Mucosa of descending colon (tissue), 1 donor: ENCODE results near the genes KLRC4, EIF2S3B and TAS2R46.

- PRO-cap, result no peak
These were observed 4.3 kb downstream of the CLEC2B start for GRCh38 chr12:9864613-9865531.

DNA sequence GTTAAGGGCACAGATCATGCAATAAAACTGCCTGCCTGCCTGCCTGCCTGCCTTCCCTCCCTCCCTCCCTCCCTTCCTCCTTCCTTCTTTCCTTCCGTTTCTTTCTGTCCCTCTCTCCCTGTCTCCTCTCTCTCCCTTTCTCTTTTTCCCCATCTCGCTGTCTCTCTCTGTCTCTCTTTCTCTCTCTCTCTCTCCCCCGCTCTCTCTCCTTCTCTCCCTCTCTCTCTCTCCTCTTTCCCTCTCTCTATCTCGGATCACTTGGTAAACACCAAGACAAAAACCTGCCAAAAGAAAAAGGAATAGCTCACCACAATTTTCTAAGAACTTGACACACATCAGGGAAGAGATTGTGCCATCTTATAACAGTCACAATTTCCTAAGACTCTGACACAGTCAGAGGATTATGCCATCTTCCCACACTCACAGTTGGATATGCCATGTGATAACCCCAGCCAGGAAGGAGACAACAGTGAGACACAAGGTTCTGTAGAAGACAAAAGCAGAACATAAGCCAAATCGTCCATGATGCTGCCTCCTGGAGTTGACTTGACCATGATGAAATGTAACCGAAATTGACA, 2.9 kb upstream of the CLEC9A start:
- PRO-cap, result no peak

DNA sequence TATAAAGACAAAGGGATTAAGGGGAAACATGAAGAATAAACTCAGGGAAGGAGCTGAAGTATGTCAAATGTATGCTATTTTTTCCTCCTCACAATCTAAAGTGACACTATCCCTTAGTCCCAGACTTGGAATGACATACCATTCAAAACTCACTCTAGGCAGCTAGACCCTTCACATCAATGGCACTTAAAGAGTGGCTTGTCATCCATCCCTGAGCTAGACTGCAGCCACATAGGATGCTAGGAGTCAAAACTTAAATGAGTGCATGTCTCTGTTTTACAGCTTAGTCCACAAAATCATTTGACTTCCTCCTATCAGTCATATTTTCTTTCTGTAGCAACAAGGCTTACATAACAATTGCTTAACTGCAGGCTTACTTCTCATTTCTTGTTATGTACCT, 30.3 kb downstream of the CLEC1A start:
- PRO-cap, result unidirectional peak, minus-strand start at position 259 of the sequence

- PRO-cap, result no peak
These were observed 17.8 kb downstream of the OLR1 start for GRCh38 chr12:10154123-10154586.

DNA sequence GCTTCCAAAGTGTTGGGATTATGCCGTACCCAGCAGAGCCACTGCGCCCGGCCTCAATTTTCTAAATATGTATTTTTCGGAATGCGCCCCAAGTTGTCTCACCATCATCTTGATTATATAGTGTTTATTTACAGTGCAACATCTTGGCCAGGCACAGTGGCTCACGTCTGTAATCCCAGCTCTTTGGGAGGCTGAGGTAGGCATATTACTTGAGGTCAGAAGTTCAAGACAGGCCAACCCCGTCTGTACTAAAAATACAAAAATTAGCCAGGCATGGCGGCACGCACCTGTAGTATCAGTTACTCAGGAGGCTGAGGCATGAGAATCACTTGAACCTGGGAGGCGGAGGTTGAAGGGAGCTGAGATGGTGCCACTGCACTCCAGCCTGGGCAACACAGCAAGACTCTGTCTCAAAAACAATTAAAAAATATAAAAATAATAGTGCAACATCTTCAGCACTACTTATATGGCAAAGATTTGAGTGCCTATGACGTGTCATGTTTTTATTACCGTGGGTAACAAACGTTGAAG, 2.8 kb downstream of the KLRD1 start:
- PRO-cap, result no peak

- PRO-cap, result unidirectional peak, plus-strand start at chr12:10362991
These were observed 27.0 kb downstream of the KLRK1 start for GRCh38 chr12:10362593-10363518.

- PRO-cap, result no peak
These were observed at the start of gene KLRC4 for GRCh38 chr12:10409279-10409775. Gene KLRC4 (minus strand): TSS chr12:10409757.

DNA sequence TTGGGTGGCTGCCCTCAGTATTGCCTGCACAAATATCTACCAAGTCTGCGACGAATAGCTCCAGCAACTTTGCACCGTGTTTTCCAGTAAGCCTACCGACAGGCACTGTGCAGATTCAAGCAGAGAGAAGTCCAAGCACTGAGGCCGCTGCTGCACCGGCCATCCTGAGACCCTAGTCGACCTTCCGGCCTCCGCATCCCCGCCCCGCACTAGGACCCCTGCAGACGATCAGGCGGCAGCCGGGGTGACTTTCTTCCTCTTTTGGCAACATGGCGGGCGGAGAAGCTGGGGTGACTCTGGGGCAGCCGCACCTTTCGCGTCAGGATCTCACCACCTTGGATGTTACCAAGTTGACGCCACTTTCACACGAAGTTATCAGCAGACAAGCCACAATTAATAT, at the start of gene EIF2S3B:
TSS of gene EIF2S3B (plus strand) at position 257 of the 400 bp plus-strand sequence.
- PRO-cap, result no peak

GRCh38 chr12:10672202-10673121, 1.4 kb downstream of the STYK1 start:
- PRO-cap, result bidirectional peak, plus-strand start at chr12:10672359, minus-strand start at chr12:10672281; unidirectional peak, plus-strand start at chr12:10672621

DNA sequence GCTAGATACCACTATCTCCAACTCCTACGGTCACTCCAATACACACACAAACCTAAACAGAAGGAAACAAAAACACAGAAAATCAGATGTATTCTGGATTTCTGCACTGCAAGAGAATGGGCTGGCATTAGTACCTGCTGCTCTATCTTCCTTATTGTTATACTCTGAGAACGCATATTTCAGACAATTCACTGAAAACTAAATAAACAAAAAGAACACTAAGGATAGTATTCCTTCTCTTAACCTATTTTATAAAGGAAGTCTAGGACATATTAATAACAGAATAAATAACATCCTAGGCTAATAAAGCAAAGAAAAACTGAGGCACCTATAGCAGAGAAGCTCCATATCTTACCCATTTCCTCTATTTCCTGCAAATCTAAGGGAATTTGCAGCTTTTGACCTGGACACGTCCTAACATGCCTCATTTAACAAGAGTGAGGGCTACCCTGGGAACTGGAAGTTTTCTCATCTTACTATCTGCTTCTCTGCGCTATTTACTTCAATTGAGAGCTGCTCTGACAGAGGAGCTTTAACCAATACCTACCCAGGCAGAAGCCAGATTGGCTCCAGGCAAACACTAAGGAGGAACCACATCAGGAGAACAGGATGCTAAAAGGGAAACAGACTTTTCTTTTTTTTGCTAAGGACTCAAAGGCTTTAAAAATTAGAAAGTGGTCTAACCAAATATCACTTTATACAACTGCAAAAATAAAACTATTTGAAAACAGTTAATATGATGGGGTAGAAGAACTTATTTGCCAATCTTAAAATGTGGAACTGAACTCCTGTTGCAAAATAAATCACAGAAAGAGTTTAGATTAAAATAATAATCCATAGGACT, 5.7 kb downstream of the YBX3 start:
- PRO-cap, result no peak

GRCh38 chr12:10942825-10943508, 3.9 kb upstream of the TAS2R14 start:
- PRO-cap, result no peak

DNA sequence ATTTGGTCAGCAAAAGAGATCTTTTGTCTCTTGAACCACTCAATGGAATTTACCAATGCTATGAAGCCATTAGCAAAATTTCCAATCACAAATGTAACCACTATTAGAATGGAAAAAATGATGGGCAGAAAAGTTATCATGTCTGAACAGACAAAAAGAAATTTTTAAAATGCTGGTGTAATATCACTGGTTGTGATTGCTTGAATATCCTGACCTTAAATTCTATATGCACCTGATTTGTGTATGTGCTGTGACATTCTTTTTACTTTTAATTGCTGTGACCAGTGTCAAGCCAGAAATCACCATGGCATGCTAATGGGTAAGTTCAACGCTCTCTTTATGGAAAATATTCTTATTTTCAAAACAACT, at the start of gene TAS2R46:
TSS of gene TAS2R46 (minus strand) at position 140 of the 369 bp plus-strand sequence.
- PRO-cap, result no peak

GRCh38 chr12:11718665-11719637, 69.5 kb downstream of the ETV6 start:
- PRO-cap, result no peak

GRCh38 chr12:11729043-11729288, 79.5 kb downstream of the ETV6 start:
- PRO-cap, result no peak

- PRO-cap, result bidirectional peak, plus-strand start at chr12:11884925, minus-strand start at chr12:11884803
These were observed 186.3 kb upstream of the BCL2L14 start for GRCh38 chr12:11884379-11884995.

DNA sequence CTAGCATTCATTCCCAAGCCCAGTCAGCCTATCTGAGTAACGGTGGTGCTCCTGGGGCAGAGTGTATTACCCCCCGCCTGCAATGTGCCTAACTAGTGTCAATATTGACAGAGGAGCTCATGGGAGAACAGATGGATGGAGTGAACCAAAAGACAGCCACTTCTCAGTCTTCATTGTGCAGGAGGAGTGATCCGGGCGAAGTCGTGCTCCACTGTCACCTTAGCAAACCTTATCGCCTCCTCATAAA, 126.8 kb upstream of the BCL2L14 start:
- PRO-cap, result no peak

DNA sequence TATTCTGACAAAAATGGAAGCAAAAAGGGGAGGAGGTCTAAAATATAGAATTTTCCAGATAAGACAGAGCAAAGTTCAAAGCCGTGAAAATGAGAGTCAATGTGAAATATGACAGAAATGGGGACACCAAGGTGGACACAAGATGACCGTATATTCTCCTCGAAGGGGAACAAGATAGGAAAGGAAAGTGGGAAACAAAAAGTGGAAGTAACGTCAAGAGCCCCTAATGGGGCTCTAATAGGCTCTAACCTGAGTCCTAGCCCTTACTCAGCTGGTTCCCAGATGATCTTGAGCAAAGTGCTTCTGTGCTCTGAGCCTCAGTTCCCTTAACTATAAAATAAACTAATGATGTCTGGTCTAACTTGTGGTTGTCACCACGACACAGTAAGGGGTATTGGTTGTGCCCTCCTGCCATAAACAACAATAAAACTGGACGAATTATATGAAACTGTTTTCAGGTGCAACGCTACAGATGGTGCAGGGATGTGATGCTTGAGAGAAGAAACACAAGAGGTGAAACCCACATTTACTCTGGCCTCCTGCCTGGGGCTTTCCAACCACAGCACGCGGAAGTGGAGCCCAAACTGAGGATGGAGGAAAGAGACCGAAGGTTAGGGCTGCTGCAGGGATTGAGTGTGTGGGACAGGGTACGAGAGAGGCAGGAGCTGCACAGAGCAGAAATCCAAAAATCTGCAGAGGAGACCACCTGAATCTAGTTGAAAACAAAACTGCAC, 45.8 kb upstream of the BCL2L14 start:
- PRO-cap, result no peak

GRCh38 chr12:12081857-12082670, 11.3 kb downstream of the BCL2L14 start:
- PRO-cap, result no peak

- PRO-cap, result no peak
These were observed 13.9 kb downstream of the MANSC1 start for GRCh38 chr12:12336010-12336576.

DNA sequence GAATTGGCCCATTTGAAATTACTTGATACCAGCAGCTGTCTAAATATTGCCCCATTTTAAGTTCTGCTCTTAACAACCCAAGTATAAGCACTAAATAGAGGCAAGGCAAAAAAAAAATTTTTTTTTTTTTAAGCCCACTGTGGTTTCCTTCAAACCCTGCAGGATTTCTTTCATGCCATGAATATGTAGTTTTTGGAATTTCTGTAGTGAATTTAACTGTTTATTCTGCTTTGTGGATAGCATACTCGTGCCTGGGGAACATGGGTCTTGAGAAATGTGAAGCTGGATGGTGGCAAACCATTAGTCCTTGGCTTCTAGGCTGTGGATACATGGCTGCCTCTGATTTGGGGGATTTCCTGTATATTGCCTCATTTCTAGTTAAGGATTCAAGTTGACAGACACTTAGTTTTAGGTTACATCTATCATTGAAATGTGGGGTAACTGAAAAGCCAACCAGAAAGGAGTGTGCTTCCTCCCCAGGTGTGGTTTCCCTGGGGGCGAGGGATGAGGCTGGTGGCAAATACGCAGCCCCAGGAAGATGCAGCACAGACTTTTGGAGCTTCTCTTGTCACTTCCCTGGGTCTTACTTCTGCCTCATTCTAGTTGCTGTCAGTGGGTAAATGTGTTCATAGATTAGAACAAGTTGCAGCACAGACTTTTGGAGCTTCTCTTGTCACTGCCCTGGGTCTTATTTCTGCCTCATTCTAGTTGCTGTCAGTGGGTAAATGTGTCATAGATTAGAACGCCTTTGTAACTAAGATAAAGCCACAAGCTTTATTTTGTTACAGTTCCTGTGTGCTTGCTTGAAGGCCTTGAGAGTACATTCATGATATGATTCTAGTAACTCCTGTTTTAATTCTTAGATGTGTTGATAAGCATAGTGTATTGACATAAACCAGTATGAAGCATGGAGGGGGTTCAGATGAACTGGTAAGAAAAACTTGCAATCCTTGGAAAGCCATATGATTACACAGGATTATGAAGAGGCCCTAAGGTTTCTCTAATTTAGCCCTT, 85.0 kb downstream of the BORCS5 start:
- PRO-cap, result bidirectional peak, plus-strand start at position 788 of the sequence, minus-strand start at position 591 of the sequence